ENCODE results near the gene APOA1.

- RAMPAGE, long total RNA: no peak
- RRBS: no CpG with 5 or more reads among the region's 30 CpGs
PRO-cap:
- standard: unidirectional peak, minus-strand start at chr11:116837622
- CoPRO, capped RNA only, 2 experiments: no peak in any of the 2 experiments
- CoPRO, capped and uncapped RNA, 2 experiments: no peak in any of the 2 experiments
- CoPRO, uncapped RNA only, 2 experiments: no peak in any of the 2 experiments
CAGE:
- cytosol, long polyA plus RNA: no peak
- long polyA plus RNA: no peak
- nucleolus, long total RNA: no peak
- nucleus, long polyA plus RNA: no peak
These were observed at the start of gene APOA1 for GRCh38 chr11:116836873-116838291. Gene APOA1, minus strand, starts transcription at chr11:116837622.

DNA sequence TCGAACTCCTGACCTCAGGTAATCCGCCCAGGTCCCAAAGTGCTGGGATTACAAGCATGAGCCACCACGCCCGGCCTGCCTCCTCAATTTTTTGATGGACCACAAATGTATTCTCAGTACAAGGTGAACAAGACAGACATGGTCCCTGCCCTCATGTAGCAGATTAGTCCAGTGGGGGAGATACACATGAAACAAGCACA is 76.9 kb upstream of the APOA1 start:
- RAMPAGE, long total RNA: no peak
- RRBS: no CpG with 5 or more reads among the region's 4 CpGs
PRO-cap:
- standard: no peak
- CoPRO, capped RNA only, 2 experiments: no peak in any of the 2 experiments
- CoPRO, capped and uncapped RNA, 2 experiments: no peak in any of the 2 experiments
- CoPRO, uncapped RNA only, 2 experiments: no peak in any of the 2 experiments
CAGE:
- cytosol, long polyA plus RNA: no peak
- long polyA plus RNA: no peak
- nucleolus, long total RNA: no peak
- nucleus, long polyA plus RNA: no peak

- RAMPAGE, long total RNA: no peak
- RRBS: no CpG with 5 or more reads among the region's 1 CpG
PRO-cap:
- standard: no peak
- CoPRO, capped RNA only, 2 experiments: no peak in any of the 2 experiments
- CoPRO, capped and uncapped RNA, 2 experiments: no peak in any of the 2 experiments
- CoPRO, uncapped RNA only, 2 experiments: no peak in any of the 2 experiments
CAGE:
- cytosol, long polyA plus RNA: no peak
- long polyA plus RNA: no peak
- nucleolus, long total RNA: no peak
- nucleus, long polyA plus RNA: no peak
These were observed 90.9 kb upstream of the APOA1 start for GRCh38 chr11:116928309-116928780.

GRCh38 chr11:116949650-116950483 is 112.4 kb upstream of the APOA1 start:
- RAMPAGE, long total RNA: no peak
- RRBS: no CpG with 5 or more reads among the region's 7 CpGs
PRO-cap:
- standard: no peak
- CoPRO, capped RNA only, 2 experiments: no peak in any of the 2 experiments
- CoPRO, capped and uncapped RNA, 2 experiments: no peak in any of the 2 experiments
- CoPRO, uncapped RNA only, 2 experiments: no peak in any of the 2 experiments
CAGE:
- cytosol, long polyA plus RNA: no peak
- long polyA plus RNA: no peak
- nucleolus, long total RNA: no peak
- nucleus, long polyA plus RNA: no peak

DNA sequence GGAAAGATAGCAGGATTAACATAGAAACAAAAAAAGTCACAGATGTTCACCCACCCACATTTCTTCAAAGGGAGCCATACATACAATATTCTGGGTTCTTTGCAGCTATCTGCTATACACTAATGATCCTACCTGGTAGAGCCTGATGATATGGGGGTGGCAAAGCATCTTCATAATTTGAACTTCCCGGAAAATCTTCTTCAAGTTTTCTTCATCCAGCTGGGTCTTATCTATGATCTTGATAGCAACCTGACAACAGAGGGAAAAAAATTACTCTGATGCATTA is 119.3 kb upstream of the APOA1 start:
- RAMPAGE, long total RNA: no peak
- RRBS: no CpG with 5 or more reads among the region's 1 CpG
PRO-cap:
- standard: no peak
- CoPRO, capped RNA only, 2 experiments: no peak in any of the 2 experiments
- CoPRO, capped and uncapped RNA, 2 experiments: no peak in any of the 2 experiments
- CoPRO, uncapped RNA only, 2 experiments: no peak in any of the 2 experiments
CAGE:
- cytosol, long polyA plus RNA: no peak
- long polyA plus RNA: no peak
- nucleolus, long total RNA: no peak
- nucleus, long polyA plus RNA: no peak

DNA sequence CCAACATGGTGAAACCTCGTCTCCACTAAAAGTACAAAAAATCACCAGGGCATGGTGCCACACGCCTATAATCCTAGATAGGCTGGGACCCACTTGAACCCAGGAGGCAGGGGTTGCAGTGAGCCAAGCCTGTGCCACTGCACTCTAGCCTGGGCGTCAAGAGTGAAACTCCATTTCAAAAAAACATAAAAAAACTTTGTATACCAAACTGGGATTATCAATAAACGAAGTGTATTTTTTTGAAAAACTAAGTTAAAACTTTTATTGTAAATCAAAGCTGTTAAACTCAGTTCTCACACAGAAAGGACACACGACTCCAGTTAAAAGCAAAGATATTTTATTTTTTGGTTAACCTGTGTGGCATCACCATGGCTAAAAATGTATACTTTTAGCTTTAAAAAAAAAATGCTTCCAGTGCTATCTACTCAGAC is 84.9 kb downstream of the SIK3 start:
- RAMPAGE, long total RNA: no peak
- RRBS: no CpG with 5 or more reads among the region's 5 CpGs
PRO-cap:
- standard: no peak
- CoPRO, capped RNA only, 2 experiments: no peak in any of the 2 experiments
- CoPRO, capped and uncapped RNA, 2 experiments: no peak in any of the 2 experiments
- CoPRO, uncapped RNA only, 2 experiments: no peak in any of the 2 experiments
CAGE:
- cytosol, long polyA plus RNA: no peak
- long polyA plus RNA: no peak
- nucleolus, long total RNA: no peak
- nucleus, long polyA plus RNA: no peak

GRCh38 chr11:117041625-117042617 is 56.3 kb downstream of the SIK3 start:
- RAMPAGE, long total RNA: no peak
- RRBS: no CpG with 5 or more reads among the region's 8 CpGs
PRO-cap:
- standard: no peak
- CoPRO, capped RNA only, 2 experiments: no peak in any of the 2 experiments
- CoPRO, capped and uncapped RNA, 2 experiments: no peak in any of the 2 experiments
- CoPRO, uncapped RNA only, 2 experiments: no peak in any of the 2 experiments
CAGE:
- cytosol, long polyA plus RNA: no peak
- long polyA plus RNA: no peak
- nucleolus, long total RNA: no peak
- nucleus, long polyA plus RNA: no peak

- RAMPAGE, long total RNA: no peak
- RRBS: no CpG with 5 or more reads among the region's 4 CpGs
PRO-cap:
- standard: no peak
- CoPRO, capped RNA only, 2 experiments: no peak in any of the 2 experiments
- CoPRO, capped and uncapped RNA, 2 experiments: no peak in any of the 2 experiments
- CoPRO, uncapped RNA only, 2 experiments: no peak in any of the 2 experiments
CAGE:
- cytosol, long polyA plus RNA: no peak
- long polyA plus RNA: no peak
- nucleolus, long total RNA: no peak
- nucleus, long polyA plus RNA: no peak
These were observed 6.6 kb upstream of the PAFAH1B2 start for GRCh38 chr11:117137459-117137820.

DNA sequence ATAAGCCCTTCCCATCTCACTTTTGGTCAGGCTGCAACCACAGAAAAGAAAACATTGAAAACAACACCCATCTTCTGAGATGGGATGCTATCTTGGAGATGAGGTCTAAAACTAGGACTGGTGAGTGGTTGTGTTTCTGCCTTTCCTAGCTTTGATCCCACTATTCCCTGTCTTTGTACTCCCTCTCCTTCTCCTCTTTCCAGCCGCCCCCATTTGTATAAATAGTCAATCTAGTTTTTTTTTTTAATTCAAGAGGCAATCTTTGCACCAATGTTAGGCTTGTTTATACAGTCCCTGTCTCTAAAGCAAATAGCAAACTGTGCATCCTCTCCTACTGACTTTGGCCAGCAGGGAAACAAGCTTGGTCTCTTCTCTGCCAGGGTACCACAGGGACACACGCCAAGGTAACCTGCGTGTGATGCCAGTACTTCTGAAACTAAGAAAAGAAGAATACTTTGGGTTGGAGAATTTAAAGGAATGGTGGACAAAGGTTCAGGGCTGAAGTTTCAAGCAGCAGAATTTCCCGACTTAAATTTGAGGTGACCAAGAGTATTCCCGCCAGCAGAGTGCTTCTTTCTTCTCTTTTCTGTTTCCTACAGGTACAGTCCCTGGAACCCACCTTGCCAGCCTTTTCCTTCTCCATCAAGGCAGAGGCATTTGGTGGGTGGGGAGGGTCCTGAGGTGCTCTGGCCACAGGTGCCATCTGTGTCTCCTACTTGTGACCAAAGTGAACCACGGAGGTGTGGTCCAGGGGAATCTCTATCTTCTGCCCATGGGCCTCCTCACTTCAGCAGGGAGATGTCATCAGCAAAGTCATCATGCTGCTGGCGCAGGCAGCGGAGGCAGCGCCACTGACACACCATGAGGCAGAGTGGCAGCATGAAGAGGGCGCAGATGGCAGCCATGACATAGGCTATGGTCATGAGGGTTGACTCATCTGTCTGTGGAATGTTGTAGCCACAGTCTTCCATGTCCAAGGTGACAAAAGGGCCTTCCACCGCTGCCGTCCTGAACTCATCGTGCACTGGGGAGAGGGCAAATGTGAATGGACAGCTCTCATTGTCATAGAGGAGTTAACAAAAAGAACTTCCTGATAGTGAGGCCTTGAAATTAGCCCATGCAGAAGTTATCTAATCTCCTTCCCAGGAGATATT is 26.9 kb downstream of the BACE1 start:
- RAMPAGE, long total RNA: no peak
- RRBS: no CpG with 5 or more reads among the region's 13 CpGs
PRO-cap:
- standard: no peak
- CoPRO, capped RNA only, 2 experiments: no peak in any of the 2 experiments
- CoPRO, capped and uncapped RNA, 2 experiments: no peak in any of the 2 experiments
- CoPRO, uncapped RNA only, 2 experiments: no peak in any of the 2 experiments
CAGE:
- cytosol, long polyA plus RNA: no peak
- long polyA plus RNA: no peak
- nucleolus, long total RNA: no peak
- nucleus, long polyA plus RNA: no peak

GRCh38 chr11:117328409-117328801 is 751 bp downstream of the CEP164 start:
- RAMPAGE, long total RNA: no peak
- RRBS: no CpG with 5 or more reads among the region's 12 CpGs
PRO-cap:
- standard: unidirectional peak, minus-strand start at chr11:117328569
- CoPRO, capped RNA only, 2 experiments: no peak in any of the 2 experiments
- CoPRO, capped and uncapped RNA, 2 experiments: no peak in any of the 2 experiments
- CoPRO, uncapped RNA only, 2 experiments: no peak in any of the 2 experiments
CAGE:
- cytosol, long polyA plus RNA: no peak
- long polyA plus RNA: no peak
- nucleolus, long total RNA: no peak
- nucleus, long polyA plus RNA: no peak

- RAMPAGE, long total RNA: no peak
- RRBS: no CpG with 5 or more reads among the region's 8 CpGs
PRO-cap:
- standard: no peak
- CoPRO, capped RNA only, 2 experiments: no peak in any of the 2 experiments
- CoPRO, capped and uncapped RNA, 2 experiments: no peak in any of the 2 experiments
- CoPRO, uncapped RNA only, 2 experiments: no peak in any of the 2 experiments
CAGE:
- cytosol, long polyA plus RNA: no peak
- long polyA plus RNA: no peak
- nucleolus, long total RNA: no peak
- nucleus, long polyA plus RNA: no peak
These were observed 63.1 kb downstream of the CEP164 start for GRCh38 chr11:117390613-117391305.

GRCh38 chr11:117391964-117392852 is 64.6 kb downstream of the CEP164 start:
- RAMPAGE, long total RNA: no peak
- RRBS: no CpG with 5 or more reads among the region's 15 CpGs
PRO-cap:
- standard: no peak
- CoPRO, capped RNA only, 2 experiments: no peak in any of the 2 experiments
- CoPRO, capped and uncapped RNA, 2 experiments: no peak in any of the 2 experiments
- CoPRO, uncapped RNA only, 2 experiments: no peak in any of the 2 experiments
CAGE:
- cytosol, long polyA plus RNA: no peak
- long polyA plus RNA: no peak
- nucleolus, long total RNA: no peak
- nucleus, long polyA plus RNA: no peak

GRCh38 chr11:117874181-117874846 is 2.1 kb downstream of the FXYD6 start:
- RAMPAGE, long total RNA: no peak
- RRBS: no CpG with 5 or more reads among the region's 15 CpGs
PRO-cap:
- standard: no peak
- CoPRO, capped RNA only, 2 experiments: no peak in any of the 2 experiments
- CoPRO, capped and uncapped RNA, 2 experiments: no peak in any of the 2 experiments
- CoPRO, uncapped RNA only, 2 experiments: no peak in any of the 2 experiments
CAGE:
- cytosol, long polyA plus RNA: no peak
- long polyA plus RNA: no peak
- nucleolus, long total RNA: no peak
- nucleus, long polyA plus RNA: no peak

GRCh38 chr11:117875326-117876291 is 849 bp downstream of the FXYD6 start:
- RAMPAGE, long total RNA: no peak
- RRBS: 3% methylated on average over 3 of the region's 27 CpGs
PRO-cap:
- standard: no peak
- CoPRO, capped RNA only, 2 experiments: no peak in any of the 2 experiments
- CoPRO, capped and uncapped RNA, 2 experiments: no peak in any of the 2 experiments
- CoPRO, uncapped RNA only, 2 experiments: no peak in any of the 2 experiments
CAGE:
- cytosol, long polyA plus RNA: no peak
- long polyA plus RNA: no peak
- nucleolus, long total RNA: no peak
- nucleus, long polyA plus RNA: no peak

- RAMPAGE, long total RNA: no peak
- RRBS: no CpG with 5 or more reads among the region's 18 CpGs
PRO-cap:
- standard: no peak
- CoPRO, capped RNA only, 2 experiments: no peak in any of the 2 experiments
- CoPRO, capped and uncapped RNA, 2 experiments: no peak in any of the 2 experiments
- CoPRO, uncapped RNA only, 2 experiments: no peak in any of the 2 experiments
CAGE:
- cytosol, long polyA plus RNA: no peak
- long polyA plus RNA: no peak
- nucleolus, long total RNA: no peak
- nucleus, long polyA plus RNA: no peak
These were observed 9.3 kb upstream of the FXYD6 start for GRCh38 chr11:117885479-117886370.

DNA sequence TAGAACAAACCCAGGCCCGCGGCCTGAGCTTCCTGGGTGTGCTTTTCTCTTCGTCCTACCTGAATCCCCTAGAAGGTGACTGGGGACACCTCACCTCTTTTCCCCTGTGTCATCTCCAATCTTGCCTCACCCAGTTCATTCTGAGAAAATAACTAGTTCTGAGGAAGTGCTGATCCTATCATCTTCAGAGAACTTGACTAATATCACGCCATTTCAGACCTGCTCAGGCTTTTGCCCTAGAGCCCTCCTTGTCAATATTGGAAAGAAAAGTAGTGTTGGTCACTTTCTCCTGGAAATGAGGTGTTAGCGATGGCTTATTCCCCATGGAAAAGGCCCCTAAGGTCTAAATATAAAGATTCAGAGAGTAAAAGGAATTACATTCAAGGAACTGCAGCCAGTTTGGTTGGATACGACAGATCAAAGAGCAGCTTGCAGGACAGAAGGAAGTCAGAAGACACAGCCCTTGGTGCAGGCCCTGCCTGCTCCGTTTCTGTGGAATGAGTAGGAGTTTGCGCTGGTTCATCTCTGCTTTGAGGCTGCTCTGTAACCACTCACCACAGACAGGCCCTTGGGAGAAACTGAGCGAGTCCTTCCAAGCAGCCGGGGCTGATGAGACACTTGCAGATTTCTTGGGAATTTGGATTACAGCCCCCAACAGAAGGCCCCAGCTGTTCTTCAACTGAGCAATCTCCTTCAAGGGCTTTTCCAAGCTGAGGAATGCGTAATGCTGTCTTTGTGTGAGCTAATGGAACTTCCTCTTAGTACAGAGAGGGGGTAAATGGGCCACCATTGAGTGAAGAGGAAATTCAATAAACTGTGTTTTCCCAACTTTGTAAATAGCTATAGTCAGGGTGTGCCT is 16.2 kb downstream of the IL10RA start:
- RAMPAGE, long total RNA: no peak
- RRBS: no CpG with 5 or more reads among the region's 11 CpGs
PRO-cap:
- standard: bidirectional peak, plus-strand start at position 272 of the sequence, minus-strand start at position 81 of the sequence; bidirectional peak, plus-strand start at position 458 of the sequence, minus-strand start at position 456 of the sequence; bidirectional peak, plus-strand start at position 522 of the sequence, minus-strand start at position 492 of the sequence
- CoPRO, capped RNA only, 2 experiments: peak in 2 of 2 experiments; most common plus-strand start position 557 of the sequence (in 2); most common minus-strand start position 505 of the sequence (in 2)
- CoPRO, capped and uncapped RNA, 2 experiments: peak in 2 of 2 experiments; most common plus-strand start position 550 of the sequence (in 1); most common minus-strand start position 492 of the sequence (in 1)
- CoPRO, uncapped RNA only, 2 experiments: peak in 2 of 2 experiments; most common plus-strand start position 367 of the sequence (in 1); most common minus-strand start position 99 of the sequence (in 1)
CAGE:
- cytosol, long polyA plus RNA: no peak
- long polyA plus RNA: no peak
- nucleolus, long total RNA: no peak
- nucleus, long polyA plus RNA: no peak

- RAMPAGE, long total RNA: no peak
- RRBS: no CpG with 5 or more reads among the region's 1 CpG
PRO-cap:
- standard: unidirectional peak, minus-strand start at chr11:118003253
- CoPRO, capped RNA only, 2 experiments: peak in 2 of 2 experiments; most common plus-strand start chr11:118003289 (in 1); most common minus-strand start chr11:118003244 (in 2)
- CoPRO, capped and uncapped RNA, 2 experiments: peak in 1 of 2 experiments; most common plus-strand start chr11:118003241 (in 1); most common minus-strand start chr11:118003244 (in 1)
- CoPRO, uncapped RNA only, 2 experiments: no peak in any of the 2 experiments
CAGE:
- cytosol, long polyA plus RNA: no peak
- long polyA plus RNA: no peak
- nucleolus, long total RNA: no peak
- nucleus, long polyA plus RNA: no peak
These were observed 16.9 kb downstream of the IL10RA start for GRCh38 chr11:118003060-118003460.